Smooth muscle cell (in vitro differentiated cells): ENCODE data around the genes STON2, SEL1L and EML5.

- RAMPAGE, long total RNA: no peak
Observed at GRCh38 chr14:81085508-81085945, 130.1 kb downstream of the TSHR start.

GRCh38 chr14:81166118-81166545 lies 54.6 kb downstream of the GTF2A1 start:
- RAMPAGE, long total RNA: no peak

- RAMPAGE, long total RNA: no peak
Observed at GRCh38 chr14:81384531-81385372, 15.4 kb downstream of the STON2 start.

GRCh38 chr14:81393278-81393864 lies 6.8 kb downstream of the STON2 start:
- RAMPAGE, long total RNA: no peak

GRCh38 chr14:81399979-81400792 lies at the start of gene STON2:
Gene STON2, minus strand, starts transcription at chr14:81400324.
- RAMPAGE, long total RNA: start-site peak on the minus strand at chr14:81400291-81400391, 31 and 14 reads in 2 replicates

DNA sequence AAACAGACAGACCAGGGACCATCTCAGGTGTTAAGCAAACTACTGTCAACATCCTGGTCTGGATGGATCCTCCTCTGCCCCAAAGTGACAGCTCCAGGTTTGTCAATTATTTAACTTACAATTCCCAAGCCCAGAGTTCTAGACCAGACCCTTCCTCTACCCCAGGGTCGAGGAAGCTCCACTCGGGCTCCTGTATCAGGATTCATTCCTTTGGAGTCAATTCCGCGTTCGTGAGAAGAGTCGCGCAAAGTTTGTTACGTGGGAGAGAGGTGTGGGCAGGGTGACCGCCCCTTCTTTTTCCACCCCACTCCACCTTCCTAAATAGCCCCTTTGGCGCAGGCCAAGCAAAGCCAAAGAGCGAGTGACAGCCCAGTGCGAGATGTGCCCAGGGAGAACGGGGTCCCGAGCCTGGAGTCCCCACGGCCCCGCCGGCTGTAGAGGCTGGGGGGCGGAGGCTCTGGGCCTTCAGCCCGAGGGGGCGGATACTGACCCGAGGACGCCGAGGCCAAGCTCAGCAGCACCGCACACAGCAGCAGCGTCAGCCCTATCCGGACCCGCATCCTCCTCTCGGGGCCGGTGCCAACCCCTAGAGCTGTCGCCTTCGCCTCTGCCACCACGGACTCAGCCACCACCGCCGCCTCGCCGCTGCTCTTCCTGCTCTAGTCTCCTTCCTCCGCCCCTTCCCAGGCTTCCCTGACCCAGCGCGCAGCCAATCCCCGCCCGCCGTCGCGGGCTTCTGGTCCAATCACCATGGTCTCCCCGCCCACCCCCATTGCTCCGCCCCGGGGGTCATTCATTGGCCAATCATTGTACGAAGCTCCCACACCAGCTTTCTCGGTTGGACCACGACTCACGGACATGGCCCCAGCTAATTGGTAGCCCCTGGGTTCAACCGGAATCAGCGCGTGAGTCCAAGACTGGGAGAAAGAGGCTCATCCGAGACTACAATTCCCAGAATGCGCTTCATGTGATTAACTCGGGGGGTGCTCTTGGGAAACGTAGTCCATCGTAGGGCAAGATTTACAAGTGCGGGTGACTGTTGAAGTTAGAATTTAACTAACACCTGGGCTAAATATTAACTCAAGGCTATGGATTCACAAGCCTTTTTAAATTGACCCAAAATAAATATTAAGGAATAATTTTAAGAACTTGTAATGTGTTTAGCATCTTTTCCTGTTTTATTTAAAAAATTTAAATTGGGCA lies at the start of gene SEL1L:
Gene SEL1L, minus strand, starts transcription at position 669 of the 1,203 bp plus-strand sequence.
- RAMPAGE, long total RNA: start-site peak on the minus strand centred at position 636 of the sequence, 31 bp wide, 442 and 296 reads in 2 replicates

DNA sequence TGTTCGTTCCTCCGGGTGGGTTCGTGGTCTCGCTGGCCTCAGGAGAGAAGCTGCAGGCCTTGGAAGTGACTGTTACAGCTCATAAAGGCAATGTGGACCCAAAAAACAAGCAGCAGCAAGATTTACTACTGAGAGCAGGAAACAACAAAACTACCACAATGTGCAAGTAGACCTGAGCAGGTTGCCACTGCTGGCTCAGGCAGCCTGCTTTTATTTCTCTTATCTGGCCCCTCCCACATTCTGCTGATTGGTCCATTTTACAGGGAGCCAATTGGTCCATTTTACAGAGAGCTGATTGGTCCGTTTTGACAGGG lies 1131.4 kb upstream of the FLRT2 start:
- RAMPAGE, long total RNA: no peak

DNA sequence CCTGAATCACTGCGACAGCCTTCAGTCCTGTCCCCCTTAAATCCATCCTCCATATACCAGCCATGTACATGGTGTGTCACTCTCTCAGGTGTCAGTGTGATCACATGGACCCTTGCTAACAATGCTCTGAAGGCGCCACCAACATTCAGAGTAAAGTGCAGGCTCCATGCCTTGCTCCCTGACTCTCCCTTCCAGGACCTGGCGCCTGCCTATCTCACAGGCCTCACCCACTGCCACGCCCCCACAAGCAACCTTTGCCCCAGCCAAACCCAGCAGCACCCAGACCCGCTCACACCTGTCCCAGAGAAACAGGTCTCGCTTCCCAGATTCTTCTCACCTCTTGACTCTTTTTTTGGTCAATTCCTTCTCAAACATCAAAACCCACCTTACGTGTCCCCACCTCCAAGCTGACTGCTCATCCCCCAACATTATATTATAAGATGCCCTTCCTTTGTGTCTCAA lies 52.3 kb downstream of the KCNK10 start:
- RAMPAGE, long total RNA: no peak

DNA sequence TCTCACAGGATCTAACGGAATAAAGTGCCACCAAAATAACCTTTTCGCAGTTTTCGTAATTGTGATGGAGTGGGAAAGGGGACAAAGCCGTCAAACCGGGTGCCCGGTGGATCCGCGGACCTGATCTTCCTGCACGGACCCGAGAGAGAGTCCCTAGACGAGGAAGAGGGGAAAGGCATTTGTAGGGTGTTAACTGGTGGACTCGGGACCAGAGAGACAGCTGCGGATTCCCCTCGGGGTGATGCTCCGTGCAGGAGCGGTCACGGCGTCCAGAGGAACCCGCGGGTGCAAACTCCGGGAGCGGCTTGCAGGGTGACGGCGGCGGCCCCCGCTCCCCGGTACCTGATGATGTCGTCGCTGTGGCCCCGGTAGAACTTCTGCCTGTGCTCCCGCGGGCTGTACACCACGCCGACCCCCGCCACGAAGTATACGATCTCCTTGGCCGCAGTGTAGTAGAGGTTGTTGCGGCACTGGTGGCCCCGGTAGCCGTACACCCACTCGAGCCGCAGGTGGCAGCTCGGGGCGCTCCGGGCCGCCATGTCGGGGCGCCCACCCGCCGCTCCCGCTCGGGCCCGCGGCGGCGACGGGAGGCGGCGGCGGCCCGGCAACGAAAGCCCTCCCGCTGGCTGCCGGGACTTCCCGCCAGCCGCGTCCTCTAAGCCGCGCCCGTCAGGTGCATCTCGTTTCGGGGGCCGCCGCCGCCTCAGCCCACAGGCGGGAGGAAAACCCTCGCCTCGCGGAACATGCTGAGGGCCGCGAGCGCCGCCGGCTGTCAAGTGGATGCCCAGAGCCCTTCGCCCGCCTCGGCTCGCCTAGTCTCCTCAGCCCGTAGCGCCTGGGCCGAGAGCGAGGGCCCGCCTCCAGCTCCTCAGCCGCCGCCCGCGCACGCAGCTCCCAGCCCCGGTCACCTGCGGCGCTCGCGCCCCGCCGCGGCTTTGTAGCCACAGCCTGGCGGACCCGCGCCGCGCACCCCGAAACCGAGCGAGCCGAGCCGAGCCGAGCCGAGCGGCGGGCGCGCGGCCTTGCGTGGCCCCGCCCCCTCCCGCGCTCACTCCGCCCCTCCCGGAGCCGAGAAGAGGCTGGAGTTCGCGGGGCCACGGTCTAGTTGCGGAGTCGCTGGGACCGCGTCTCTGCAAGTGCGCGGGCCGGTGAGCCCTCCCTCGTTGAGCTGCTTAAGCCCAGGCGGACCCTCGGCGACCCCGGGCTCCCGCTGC lies at the start of gene EML5:
Gene EML5, minus strand, starts transcription at position 989 of the 1,214 bp plus-strand sequence.
- RAMPAGE, long total RNA: no peak

GRCh38 chr14:89349969-89350429 lies 67.0 kb downstream of the FOXN3 start:
- RAMPAGE, long total RNA: no peak

GRCh38 chr14:89365556-89365908 lies 51.5 kb downstream of the FOXN3 start:
- RAMPAGE, long total RNA: no peak

GRCh38 chr14:89422491-89422997 lies 5.5 kb upstream of the FOXN3 start:
- RAMPAGE, long total RNA: no peak

- RAMPAGE, long total RNA: no peak
Observed at GRCh38 chr14:89485064-89485684, 68.1 kb upstream of the FOXN3 start.

GRCh38 chr14:89504568-89504976 lies 87.5 kb upstream of the FOXN3 start:
- RAMPAGE, long total RNA: no peak

GRCh38 chr14:89626431-89626835 lies 209.4 kb upstream of the FOXN3 start:
- RAMPAGE, long total RNA: no peak

- RAMPAGE, long total RNA: no peak
Observed at GRCh38 chr14:89957321-89957802, 1.6 kb downstream of the TDP1 start.

DNA sequence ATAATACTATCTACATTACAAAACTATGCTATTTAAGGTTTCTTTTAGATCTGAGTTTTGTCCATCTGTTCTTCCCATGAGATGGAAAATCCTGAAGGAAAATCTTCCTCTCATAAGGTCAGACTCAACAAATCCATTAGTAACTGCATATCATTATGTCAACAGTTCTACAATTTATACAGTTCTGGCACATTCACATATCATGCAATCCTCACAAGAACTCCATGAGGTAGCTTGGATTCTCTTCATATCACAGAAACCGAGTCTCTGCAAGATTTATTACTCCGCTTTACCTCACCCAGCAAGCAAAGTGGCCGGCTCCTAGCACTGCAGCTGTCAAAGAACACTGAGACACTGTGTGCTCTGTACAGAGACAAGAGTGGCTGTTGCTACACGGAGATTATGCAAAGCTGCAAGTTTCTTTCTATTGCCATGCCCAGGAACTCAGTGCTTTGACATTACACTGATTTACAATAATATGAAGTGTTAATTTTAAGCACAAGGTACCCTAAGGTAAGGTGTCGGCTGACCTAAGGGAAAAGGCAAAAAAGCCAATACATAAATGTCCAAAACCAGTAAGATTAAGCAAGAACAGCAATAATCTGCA lies 15.4 kb upstream of the CALM1 start:
- RAMPAGE, long total RNA: no peak

GRCh38 chr14:90382601-90383270 lies 14.1 kb upstream of the CALM1 start:
- RAMPAGE, long total RNA: start-site peak on the minus strand at chr14:90383148-90383210, 7 and 6 reads in 2 replicates

DNA sequence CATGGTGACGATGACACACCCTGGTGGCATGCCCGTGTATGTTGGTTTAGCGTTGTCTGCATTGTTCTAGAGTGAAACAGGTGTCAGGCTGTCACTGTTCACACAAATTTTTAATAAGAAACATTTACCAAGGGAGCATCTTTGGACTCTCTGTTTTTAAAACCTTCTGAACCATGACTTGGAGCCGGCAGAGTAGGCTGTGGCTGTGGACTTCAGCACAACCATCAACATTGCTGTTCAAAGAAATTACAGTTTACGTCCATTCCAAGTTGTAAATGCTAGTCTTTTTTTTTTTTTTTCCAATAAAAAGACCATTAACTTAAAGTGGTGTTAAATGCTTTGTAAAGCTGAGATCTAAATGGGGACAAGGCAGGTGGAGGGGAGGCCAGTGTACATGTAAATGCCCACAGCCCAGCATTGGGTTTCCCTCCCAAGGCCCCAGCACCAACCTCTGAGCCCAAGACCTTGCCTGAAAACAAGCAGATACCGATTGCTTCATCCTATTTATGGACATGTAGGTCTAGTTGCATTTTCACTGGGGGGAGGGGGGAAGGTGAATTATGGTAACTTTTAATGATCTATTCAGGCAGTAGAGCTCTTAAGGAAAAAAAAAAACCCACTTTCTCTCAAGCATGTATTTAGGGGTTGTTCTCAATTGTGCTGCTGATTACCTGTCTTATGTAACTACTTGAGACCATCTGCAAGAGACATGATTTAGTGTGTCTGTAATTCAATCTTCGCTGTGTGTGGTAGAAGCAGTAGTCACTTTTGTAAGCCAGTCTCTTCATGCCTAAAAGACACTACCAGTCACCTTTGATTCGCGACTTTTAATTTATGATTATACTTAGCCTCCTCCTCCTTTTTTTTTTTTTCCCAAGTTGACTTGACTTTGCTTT lies 8.7 kb downstream of the CALM1 start:
- RAMPAGE, long total RNA: no peak

GRCh38 chr14:90555632-90556560 lies 159.1 kb downstream of the CALM1 start:
- RAMPAGE, long total RNA: no peak